Hair follicular keratinocyte (primary cell): ENCODE measurements around a stretch of chr17.

- RAMPAGE, long total RNA = no peak
These were observed 153.5 kb downstream of the LGALS9B start for GRCh38 chr17:20313700-20314352.

DNA sequence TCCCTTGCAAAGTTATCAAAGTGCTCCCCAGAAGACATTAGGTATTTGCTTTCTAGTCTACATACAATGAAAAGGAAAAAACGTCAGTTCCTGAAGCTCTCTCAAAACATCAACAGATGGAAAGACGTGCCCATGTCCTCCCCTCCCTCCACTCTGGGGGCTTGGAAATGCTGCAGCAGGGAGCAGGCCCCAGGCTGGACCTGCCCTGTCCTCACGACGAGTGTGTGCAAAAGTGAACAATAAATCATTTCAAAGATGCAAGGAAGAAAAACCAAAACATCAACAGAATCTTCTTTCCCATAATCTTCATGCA, 118.5 kb downstream of the USP22 start:
- RAMPAGE, long total RNA = no peak

DNA sequence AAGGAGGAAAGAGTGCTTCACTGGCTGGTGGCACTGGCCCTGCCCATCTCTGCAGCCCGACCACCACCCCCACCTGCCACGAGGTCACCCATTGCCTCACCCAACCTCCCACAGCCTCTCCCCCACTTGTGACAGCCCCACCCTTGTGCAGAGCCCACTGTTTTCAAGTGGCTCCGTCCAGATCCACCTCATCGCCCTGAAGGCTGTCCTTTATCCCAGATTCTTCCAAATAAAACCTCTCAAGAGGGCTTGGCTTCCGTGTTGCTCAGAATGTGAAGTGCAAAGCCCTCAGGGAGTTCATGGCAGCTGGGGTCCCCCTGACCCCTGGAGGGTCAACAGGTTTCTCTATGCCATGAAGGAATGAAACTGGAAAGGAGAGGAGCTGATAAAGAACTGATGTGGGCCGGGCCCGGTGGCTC, 39.6 kb downstream of the USP22 start:
- RAMPAGE, long total RNA = no peak

DNA sequence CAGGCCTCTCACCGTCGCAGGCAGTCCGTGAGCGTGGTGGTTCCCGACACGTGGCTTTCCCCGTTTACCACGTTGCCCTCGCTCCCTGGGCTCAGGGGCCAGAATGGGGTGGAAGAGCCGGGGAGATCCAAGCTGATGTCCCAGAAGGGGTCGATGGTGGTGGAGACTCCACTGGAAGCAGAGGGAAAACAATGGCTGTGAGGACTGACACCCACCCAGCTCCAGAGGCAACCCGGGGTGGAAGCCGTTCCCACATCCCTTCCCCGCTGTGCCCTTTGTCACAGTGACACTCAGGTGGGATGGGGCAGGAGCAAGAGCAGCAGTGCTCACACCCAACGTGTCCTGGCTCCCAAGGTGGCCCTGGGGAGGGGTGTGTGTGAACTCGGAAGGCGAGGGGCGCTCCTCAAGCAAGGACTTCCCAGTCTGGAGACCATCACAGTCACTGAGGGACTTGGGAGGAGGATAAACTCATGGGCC, 31.6 kb downstream of the USP22 start:
- RAMPAGE, long total RNA = no peak

DNA sequence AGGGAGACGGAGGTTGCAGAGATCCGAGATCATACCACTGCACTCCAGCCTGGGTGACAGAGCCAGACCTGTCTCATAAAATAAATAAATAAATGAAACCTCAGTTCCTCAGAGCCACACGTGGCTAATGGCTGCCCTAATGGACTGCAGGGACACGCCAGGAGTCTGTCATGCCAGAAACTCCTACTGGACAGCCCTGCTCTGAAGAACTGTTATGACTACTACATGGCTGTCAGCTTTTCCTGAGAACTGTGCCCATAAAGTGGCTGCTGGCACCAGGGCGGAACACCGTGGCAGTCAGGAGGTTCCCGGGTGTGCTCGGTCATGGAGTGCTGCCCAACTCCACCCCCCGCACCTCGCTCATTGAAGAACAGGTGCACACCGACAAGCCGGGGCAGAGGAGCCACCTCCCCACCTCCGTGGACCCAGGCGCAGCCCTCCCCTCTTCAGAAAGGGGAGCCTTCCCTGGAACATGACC, 4.2 kb downstream of the TMEM11 start:
- RAMPAGE, long total RNA = no peak

GRCh38 chr17:21213177-21214065, 540 bp downstream of the TMEM11 start:
- RAMPAGE, long total RNA = no peak

- RAMPAGE, long total RNA = no peak
These were observed 10.2 kb downstream of the NATD1 start for GRCh38 chr17:21242958-21243437.

DNA sequence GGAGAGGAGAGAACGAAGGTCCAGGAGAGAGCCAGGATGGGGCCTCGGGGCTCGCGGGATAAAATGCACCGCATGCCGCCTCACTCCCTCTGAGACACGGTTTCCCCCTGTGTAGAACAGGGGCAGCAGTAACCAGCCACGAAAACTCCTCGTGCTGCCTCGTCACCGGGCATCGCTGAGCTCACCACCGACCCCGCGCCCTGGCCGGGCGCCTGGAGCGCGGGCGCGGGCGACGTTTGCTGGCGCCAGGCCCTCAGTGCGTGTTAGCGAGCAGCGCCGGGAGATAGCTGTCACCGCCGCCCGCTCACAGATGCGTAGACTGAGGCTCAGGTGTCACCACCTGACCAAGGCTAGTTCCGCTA, 779 bp upstream of the MAP2K3 start:
- RAMPAGE, long total RNA = no peak

- RAMPAGE, long total RNA = no peak
These were observed 421 bp upstream of the MAP2K3 start for GRCh38 chr17:21284113-21284466.

DNA sequence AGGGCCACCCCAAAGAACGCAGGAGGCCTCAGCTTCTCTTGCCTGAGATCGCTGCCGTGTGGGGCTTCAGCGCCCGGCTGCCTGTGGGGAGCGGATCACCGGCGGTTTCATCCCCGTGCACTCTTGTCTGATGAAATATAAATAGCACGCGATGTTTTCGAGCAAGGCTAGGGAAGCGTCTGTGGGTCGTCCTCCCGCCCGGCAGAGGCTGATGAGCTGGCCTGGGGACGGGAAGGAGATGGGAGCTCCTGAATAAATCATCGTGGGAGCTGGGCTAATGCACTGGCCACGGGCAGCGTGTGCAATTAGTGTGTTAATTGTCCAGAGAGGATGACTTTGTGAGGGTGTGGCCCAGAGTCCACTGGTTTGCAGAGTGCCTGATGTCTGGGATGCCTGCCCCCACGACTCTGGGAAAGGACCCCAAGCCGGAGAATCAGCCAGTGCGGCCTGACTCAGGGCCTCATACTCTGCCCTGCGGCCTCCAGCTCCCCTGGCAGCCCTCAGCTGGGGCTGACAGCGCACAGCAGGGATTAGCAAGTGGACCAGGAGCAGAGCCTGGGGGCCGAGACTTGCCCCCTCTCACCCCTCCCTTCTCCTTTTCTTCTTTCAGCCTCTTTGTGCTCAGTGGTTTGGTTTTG, 21.3 kb downstream of the KCNJ12 start:
- RAMPAGE, long total RNA = no peak

GRCh38 chr17:21524008-21524791, 148.0 kb downstream of the KCNJ12 start:
- RAMPAGE, long total RNA = no peak

DNA sequence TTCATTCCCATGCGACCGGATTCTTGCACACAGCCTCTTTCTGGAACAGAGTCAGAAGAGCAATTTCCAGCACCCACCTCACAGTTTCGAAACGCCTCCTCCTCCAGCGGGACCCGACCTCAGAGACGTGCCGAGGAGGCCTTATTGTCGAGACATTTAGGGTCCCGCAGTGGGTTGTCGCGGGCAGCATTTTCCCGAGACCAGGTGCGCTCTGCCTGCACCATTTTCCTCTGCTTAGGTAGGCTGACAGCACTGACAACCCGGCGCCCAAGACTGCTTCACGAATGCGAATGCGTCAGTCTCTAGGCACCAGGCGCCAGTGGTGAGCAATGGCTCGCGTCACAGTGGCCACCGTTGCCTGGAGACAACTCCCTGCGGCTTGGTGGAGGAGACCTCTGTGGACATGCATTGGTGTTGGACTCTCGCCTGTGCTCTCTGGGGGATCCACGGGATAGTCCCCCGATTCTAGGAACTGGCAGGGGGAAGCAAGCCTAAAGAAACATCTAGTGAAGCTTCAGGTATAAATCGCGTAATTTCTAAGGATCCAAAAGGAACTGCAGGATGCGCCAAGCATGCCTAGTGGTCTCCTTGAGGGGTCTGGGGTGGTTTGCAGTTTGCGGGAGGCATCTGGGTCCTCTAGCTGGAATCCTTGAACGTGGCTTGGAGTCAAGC, 1000.2 kb downstream of the KCNJ18 start:
- RAMPAGE, long total RNA = no peak

- RAMPAGE, long total RNA = no peak
These were observed 187.3 kb upstream of the WSB1 start for GRCh38 chr17:27106314-27107276.

- RAMPAGE, long total RNA = no peak
These were observed 29.6 kb upstream of the WSB1 start for GRCh38 chr17:27264440-27264639.

GRCh38 chr17:27323621-27324164, 29.8 kb downstream of the WSB1 start:
- RAMPAGE, long total RNA = no peak

DNA sequence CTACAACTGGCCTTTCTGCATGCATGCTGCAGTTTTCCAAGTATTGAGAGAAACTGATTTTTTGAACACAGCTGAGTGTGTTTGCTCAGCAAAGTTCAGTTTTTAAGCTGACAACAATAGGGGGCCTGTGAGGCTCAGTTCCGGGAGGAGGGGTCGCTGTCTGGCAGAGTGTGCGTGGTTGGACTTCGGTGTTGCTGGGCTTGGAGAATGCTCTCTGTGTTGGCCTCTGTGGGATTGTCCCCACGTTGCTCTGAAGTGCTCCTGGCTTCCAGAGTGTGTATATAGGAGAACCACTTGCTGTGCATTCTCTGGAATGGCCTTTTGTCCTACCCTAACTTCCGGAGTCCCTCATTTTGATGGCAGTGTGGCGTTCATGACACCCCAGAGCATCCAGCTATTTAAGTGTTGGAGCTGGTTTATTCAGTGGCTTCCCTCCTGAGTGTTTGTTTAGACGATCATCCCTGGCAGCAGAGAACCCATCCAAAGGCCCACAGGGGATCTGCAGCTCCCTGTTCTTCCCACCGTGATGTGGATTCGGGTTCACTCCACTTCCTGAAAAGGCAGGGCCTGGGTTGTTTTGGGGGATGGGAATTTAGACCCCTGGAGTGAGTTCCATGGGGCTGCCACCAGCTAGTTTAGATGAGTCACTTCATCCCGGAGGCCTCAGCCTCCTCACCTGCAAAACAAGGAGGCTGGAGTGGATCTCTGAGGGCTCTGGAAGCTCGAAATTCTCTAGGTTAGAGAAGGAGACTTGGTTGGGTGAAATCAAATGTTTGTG, 2.1 kb downstream of the KSR1 start:
- RAMPAGE, long total RNA = no peak

GRCh38 chr17:27494142-27495084, 38.2 kb downstream of the KSR1 start:
- RAMPAGE, long total RNA = no peak

- RAMPAGE, long total RNA = no peak
These were observed 46.4 kb downstream of the KSR1 start for GRCh38 chr17:27502498-27503102.

- RAMPAGE, long total RNA = no peak
These were observed 50.5 kb downstream of the KSR1 start for GRCh38 chr17:27506770-27507121.

GRCh38 chr17:27529002-27529765, 72.9 kb downstream of the KSR1 start:
- RAMPAGE, long total RNA = no peak